H4 (cell line): ENCODE measurements around the gene NUCB2.

DNA sequence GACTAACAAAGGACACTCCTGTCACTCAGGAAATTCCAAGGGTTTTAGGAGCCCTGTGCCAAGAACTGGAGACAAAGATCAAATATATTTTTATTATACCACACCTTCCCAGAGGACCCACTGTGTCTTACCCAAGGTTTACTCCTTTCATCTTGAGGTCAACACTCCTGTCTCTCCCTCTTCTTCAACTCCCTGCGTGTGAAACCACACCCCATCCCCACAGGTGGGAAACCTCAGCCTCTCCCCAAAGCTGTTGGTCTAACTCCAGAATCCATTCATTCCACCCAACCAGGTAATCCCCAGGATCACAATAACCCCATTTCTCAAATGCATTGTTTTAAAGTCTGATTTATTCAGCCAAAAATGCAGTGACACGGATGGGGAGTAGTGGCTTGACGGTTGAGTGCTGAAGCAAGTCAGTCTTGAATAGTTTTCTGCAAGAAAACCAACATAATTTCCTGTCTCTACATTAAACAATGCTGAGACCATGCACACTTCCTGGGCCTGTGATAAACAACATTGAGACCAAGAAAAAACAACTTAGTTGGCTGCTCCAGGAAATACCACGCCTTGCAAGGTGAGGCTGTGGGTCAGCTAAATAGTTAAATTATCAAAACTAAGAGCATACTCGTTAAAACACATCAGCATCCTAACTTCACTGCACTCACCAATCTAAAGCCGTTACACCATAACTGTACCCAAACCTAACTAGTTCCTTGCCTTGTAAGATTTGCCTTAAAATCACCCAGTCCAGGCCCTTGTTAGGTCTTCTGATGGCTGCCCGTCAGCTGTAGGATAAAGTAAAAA is 38.5 kb upstream of the SPON1 start:
- RAMPAGE, long total RNA = no peak

DNA sequence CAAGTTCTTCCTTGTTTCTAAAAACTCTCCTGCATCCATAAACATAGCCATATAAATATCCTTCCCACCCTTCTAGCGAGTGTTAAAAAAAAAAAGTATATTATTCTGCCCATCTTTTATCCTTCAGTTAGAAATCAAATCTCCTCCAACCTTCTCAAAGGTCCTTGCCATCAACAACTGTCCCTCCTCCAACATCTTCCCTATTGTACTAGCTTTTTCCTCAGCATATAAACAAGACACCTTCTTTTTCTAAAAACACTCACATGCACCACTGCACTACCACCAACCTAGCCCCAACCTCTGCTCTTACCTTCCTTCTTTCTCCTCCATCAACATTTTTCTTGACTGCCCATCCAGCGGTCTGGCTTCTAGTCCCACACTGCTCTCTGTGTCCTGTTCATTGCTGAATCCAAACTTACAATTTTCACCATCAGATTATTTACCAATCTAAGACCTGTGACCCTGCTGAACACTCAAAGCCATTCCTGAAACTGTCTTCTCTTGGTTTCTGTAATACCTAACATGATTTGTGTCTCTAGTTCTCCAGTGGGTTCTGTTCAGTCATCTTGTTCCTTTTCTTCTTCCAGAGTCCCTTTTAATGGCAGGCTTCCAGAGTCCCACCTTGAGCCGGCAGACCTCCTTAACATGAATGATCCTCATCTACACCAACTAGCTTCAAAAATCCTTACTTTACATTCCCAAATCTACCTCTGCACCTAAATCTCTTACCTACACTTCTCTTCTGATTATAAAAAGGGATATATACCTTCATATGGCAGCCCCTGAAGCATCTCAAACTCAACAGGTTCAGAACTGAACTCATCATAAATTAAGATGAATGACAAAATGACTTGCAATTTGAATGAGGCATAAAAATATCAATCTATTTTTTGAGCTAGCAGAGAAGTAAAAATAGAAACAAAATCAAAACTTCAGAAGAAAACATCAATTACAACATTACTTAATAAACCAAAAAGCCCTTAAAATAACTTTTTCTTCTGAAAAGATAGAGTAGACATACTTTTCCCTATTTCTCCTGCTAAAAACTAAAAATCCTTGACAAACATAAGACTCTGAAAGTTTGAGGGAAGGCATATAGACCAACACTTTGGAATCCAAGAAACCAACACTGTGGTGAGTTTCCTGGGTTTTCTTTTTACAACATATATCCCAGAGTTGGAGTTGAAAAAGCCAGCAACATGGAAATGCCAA is 24.0 kb downstream of the RRAS2 start:
- RAMPAGE, long total RNA = no peak

- RAMPAGE, long total RNA = no peak
Observed at GRCh38 chr11:14540902-14541809, 21.0 kb upstream of the PSMA1 start.

DNA sequence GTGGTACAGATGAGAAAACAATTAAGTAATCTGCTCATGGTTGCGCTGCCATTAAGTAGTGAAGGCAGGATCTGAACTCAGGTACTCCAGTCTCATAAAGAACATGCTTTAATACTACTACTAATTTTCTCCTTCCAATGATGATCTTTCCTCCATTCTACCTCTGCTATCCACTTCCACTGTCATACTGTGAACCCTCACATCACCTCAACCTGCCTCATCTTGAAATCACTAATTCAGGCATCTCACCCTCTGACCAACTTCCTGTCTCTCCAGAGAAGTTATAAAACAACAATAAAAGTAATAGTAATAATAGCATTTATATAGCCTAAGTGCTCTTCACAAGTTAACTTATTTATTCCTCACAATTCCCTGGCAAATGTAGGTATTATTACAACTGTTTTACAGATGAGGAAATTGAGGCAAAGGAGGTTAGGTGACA is 57.1 kb upstream of the PSMA1 start:
- RAMPAGE, long total RNA = no peak

DNA sequence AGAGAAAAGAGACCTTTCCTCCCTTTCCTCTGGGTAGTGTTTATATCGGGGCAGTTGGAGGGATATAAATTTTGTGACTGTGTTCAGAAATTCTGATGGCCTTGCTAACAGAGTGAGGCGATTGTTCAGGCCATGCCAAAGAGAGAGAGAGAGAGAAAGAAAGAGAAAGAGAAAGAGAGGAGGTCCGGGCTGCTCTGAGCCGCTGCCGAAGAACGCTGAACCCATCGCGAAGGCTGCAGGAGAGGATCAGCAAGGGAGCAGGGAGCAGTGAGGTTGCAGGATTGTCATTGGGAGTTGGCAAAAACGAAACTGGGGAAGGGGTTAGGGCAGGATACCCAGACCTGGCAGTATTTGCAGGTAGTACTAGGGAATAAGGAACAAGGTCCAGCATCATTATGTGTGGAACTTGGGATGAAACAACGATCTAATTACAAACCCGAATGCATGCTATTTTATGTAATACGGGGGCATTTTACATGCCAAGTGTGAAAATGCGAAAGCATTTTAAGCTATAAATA is 537.1 kb downstream of the INSC start:
- RAMPAGE, long total RNA = no peak

DNA sequence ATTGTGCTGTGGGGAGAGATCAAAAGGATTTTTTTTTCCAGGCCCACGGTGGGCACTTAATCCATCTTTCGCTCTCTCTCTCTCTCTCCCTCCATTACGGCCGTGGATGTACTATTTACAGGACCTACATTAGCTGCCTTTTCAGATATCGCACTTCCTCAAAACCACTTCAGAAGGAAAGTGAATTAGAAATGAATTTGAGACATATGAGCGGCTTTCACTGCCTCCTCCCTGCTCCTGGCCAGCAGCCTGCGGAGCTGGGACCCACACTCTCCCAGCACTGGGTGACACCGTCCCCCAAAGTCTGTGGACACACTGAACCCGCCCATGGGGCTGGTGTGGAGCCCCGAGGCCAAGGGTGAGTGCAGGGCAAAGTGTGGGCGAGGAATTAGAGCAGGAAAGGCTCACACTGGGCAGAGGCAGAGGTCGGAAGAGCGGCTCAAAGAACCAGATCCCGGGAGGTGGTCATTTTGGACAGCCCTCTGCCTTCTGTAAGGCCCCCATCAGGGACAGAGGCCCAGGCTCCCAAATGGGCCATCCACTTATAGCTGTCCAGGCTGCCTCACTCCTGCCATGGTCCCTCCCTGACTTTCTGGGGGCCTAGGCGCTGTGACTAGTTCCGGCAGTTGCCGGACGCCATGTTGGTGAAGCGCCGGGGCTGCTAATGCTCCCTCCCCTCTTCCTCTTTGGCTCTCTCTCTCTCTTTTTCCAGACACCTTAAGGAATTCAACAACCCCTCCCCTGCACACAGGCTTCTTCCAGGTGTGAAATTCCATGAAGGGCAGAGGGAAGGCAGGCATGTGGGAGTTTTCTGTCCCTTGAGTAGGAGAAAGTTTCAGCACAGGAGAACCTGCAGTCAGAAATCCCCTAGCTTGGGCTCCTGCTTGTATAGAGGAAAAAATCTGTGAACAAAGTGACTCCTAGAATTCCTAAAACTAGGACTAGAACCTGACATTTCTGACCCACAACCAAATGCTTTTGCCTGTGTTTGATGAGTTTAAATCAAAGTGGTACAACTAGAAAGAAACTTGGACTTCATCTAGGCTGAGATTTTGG is 445.7 kb downstream of the SOX6 start:
- RAMPAGE, long total RNA = no peak

DNA sequence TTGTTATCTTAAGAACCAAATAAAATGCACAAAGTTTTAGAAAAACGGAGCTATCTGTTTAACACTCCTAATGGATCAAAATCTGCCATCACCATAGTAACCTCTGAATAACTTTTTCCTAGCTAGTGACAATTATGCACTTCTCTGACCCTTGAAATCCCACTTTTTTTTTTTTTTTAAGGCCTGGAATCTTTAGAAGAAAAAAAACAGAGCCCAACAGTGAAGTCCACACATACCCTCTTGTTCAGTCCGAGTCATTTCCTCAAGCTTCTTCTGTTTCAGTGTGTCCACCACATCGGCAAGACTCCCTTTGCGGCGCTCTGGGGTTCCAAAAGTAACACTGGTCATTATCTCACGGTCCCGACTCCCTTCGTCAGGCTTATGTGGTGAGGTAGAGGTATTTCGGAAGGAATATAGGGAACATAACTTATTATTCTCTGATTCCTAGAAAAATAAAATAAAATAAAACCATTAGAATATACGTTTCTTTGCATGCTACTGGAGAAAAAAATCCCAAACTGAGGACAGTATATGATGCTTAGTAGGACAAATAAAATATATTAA is 38.1 kb downstream of the SOX6 start:
- RAMPAGE, long total RNA = no peak

DNA sequence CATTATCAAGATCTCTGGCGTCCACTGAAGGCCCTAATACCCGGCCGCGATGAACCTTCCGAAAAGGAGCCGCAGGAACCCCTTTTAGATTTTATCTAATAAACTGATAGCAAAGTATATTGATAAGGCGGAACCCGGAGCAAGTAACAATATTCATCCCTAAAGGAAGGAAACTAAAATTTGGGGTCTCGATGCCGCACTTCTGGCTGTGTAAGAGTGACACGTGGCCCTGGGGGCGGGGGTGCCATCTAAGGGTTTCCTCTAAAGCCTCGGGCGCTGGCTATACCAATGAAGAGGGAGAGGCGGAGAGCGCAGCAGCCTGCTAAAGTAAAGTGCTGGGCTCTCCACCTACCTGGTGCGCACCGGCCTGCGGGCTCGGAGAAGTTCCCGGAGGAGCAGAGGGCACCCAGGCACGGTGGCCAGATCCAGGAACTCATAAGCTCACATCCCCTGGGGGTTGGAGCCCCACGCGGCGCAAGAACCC is 127.9 kb upstream of the C11orf58 start:
- RAMPAGE, long total RNA = no peak

GRCh38 chr11:16774794-16775553 is 36.5 kb downstream of the C11orf58 start:
- RAMPAGE, long total RNA = no peak

- RAMPAGE, long total RNA = no peak
Observed at GRCh38 chr11:16810305-16810821, 71.9 kb downstream of the C11orf58 start.

- RAMPAGE, long total RNA = no peak
Observed at GRCh38 chr11:16826136-16826819, 87.8 kb downstream of the C11orf58 start.

DNA sequence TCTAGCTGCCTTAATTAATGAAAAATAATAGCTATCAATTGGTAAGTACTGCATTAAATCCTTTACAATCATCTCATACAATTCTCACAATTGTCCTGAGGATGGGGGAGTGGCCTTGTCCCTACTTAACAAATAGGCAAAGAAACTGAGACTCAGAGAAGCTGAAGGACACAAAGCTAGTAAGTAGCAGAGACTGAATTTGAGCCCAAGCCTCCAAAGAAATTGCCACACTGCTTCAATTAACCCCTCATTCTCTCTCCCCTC is 92.0 kb downstream of the PLEKHA7 start:
- RAMPAGE, long total RNA = no peak

DNA sequence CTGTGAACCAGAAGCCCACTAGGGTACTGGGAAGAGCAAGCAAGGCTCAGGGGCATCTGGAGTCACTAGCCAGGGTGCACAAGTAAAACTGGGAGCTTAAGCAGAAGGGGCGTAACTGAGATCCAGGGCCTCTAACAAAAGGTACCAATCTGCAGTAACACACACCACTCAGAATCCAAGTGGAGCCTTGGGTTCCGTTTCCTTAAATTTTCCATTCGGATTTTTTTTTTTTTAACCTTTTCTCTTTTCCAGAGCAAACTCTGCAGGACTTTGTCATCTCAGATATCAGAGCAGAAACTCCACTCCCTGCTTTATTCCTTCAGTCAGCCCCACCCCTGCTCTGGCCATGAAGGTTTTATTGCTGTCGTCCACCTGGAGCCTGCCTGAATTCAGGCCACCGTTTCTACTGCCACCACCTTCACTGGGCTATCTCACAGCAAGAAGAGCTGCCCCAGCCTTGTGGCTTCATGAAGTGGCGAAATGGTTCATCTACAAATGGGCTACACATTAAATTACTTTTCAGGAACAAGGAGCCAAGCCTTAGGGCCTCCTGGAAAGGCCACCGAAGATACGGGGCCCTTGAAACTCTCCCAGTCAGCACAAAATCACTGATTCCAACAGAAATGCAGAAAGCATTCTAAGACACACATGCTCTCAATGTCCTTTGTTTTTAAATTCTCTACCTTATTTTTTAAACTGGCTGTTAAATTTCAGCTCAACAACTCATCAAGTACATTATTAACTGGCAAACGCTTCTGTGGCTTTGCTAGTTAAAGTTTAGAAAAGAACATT is 47.5 kb downstream of the PLEKHA7 start:
- RAMPAGE, long total RNA = no peak

DNA sequence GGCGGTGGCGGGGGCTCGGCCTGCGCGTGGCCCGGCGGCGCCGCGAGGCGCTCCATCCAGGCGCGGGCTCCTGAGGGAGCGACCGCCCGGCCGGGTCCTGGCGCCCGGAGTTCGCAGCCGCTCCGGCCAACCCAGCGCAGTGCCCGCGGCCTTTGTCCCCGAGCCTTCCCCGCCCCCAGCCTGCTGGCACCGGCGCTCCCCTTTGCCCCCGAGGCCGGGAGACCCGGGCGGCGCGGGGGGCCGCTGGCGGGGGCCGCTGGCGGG is 190 bp upstream of the PLEKHA7 start:
- RAMPAGE, long total RNA = no peak

- RAMPAGE, long total RNA = start-site peak on the plus strand at chr11:17276756-17276798, 418 reads
Observed at GRCh38 chr11:17276047-17277169, at the start of gene NUCB2. Gene NUCB2, plus strand, starts transcription at chr11:17276739.

DNA sequence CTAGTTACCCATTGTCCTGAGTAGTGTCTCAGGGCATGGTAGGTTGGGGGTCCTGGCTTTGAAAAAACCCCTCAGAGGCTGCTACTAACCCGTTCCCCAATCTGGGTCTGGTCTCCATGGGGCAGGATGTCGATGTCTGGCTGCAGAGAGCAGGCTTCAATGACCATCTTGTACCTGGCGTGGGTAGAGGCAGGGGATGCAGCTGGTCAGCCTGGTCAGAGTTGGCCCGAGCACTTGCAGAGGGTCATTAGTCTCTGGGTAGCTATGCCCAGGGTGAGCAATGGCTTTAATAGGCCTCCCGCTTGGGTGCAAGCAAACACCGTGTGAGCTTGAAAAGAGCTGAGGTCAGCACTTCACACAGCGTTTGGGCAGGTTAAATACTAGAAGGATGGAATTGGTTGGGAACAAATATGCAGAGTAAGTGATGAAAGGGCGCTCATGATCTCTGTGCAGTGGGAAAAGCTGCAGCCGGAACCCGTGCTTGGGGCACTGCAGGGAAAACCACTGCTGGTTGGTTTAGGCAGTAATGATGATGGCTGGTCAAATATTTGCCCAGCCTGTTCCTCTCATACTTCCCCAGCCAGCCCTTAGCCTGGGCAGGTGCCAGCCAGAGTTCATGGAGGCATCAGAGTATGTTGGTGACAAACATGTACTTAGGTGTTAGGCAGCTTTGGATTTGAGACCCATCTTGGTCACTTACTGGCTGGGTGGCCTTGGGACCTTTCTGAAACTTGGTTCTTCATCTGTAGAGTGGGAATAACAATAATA is 25.0 kb upstream of the KCNJ11 start:
- RAMPAGE, long total RNA = no peak

DNA sequence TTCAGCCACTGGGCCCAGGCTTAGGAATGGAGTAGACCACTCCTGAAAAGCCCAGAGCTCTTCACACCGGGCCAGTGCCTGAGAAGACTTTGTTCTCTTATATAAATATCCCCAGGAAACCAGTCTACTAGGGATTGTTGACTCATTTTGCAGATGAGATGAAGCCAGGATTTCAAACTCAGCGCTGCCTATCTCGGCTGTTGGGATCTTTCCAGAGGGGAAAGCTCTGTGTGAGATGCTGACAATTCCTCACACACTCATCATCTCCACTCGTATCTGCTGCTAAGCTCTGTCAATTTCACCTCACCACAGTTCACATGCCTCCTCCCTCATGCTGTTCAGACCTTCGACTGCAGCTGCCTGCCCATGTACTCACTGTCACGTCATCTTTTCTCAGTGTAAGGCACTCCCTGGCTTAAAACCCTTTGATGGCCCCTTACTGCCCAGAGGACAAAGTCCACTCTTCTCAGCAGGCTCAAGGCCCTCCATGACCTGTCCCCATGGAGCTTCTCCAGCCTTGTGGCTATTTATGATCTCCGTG is 12.5 kb downstream of the USH1C start:
- RAMPAGE, long total RNA = no peak

DNA sequence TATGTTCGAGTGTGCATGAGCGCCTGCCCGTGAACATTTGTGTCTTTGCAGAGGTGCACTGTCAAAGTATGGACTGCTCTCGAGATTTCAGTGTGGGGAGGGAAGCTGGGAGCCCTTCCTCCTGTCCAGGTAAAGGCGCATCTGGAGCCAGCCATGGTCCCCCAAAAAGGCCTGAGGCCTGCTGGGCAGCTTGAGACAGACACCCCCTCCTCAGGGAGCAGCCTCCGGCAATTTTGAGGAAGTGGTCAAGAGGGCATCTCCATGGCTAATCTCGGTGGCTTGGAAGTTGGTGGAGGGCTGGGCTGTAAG is 2.3 kb downstream of the KCNC1 start:
- RAMPAGE, long total RNA = no peak

DNA sequence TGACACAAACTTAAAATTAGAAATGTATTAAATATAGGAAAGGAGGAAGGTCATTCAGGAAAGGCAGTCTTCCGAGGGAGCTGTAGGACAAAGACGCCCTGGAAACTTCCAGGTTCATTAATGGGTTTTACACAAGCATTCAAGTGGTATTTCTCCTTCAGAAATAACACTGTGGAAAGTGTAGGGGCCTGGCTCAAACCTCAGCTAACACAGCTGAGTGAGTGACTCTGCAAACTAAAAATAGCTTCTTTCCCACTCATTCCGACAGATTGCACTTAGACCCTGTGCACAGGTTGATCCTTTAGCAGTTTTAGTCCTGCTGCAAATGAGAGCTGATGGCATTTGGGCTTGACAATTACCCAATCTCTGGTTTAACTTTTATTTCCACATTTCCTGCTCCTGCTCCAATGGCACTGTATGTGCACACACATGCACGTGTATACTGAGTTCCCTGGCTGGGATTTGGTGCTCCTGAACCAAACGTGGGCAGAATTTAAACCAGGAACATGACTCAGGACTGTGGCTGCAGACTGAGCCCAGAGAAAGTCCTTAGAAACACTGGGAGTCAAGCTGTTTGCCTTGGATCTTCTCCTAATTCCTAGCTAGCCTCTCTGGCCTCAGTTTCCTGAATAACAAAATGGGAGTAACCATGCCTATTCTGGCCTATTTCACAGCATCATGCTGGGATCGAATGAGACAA is 58.4 kb downstream of the SERGEF start:
- RAMPAGE, long total RNA = no peak

- RAMPAGE, long total RNA = no peak
Observed at GRCh38 chr11:18382641-18383089, 11.7 kb upstream of the LDHA start.